Placental epithelial cell (primary cell): ENCODE measurements around a stretch of chr11.

GRCh38 chr11:12054049-12054392 lies 45.6 kb upstream of the DKK3 start:
- CAGE, long polyA plus RNA: no peak

DNA sequence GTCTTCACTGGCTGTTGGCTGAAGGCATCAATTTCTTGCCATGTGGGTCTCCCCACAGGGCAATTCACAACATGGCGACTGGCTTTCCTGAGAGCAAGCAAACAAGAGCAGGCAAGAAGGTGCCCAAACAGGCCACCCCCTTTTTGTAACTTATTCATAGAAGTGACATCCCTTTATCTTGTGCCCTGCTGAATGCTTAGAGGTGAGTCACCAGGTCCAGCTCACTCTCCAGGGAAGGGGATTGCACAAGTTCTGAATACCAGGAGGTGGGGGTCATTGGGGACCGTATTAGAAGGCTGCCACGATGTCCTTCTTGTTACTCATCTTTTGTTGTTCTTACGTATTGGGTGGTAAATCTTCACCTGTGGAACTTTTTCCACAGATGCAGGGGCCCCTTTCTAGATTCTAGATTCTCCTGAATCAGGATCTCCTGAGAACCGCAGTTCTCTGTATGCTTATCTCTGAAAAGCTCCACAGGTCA lies 44.2 kb upstream of the MICAL2 start:
- CAGE, long polyA plus RNA: no peak

- CAGE, long polyA plus RNA: no peak
Measured at GRCh38 chr11:12095131-12095760, 15.1 kb upstream of the MICAL2 start.

GRCh38 chr11:12162039-12162535 lies 51.7 kb downstream of the MICAL2 start:
- CAGE, long polyA plus RNA: no peak

DNA sequence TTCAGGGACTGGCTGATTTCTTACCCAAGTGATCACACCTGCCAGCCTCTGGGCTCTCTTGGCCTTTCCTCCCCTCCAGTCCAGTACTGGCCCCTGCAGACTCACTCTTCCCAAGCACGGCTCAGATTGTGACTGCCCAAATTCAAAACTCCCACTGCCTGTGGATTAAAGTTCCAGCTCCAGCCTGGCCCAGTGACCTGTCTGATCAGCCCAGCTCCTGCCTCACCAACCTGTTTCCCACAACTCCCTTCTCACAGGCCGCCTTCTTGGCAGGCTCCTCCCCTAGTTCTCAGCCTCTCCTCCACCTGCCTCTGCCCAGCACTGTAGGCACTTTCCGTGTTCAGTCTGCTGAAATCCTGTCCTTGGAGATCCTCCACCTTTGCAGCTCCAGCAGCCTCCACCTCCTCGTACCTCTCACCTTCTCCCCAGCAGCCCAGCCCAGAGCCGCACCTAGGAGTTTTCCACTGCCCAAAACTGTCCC lies 68.6 kb downstream of the MICAL2 start:
- CAGE, long polyA plus RNA: no peak

DNA sequence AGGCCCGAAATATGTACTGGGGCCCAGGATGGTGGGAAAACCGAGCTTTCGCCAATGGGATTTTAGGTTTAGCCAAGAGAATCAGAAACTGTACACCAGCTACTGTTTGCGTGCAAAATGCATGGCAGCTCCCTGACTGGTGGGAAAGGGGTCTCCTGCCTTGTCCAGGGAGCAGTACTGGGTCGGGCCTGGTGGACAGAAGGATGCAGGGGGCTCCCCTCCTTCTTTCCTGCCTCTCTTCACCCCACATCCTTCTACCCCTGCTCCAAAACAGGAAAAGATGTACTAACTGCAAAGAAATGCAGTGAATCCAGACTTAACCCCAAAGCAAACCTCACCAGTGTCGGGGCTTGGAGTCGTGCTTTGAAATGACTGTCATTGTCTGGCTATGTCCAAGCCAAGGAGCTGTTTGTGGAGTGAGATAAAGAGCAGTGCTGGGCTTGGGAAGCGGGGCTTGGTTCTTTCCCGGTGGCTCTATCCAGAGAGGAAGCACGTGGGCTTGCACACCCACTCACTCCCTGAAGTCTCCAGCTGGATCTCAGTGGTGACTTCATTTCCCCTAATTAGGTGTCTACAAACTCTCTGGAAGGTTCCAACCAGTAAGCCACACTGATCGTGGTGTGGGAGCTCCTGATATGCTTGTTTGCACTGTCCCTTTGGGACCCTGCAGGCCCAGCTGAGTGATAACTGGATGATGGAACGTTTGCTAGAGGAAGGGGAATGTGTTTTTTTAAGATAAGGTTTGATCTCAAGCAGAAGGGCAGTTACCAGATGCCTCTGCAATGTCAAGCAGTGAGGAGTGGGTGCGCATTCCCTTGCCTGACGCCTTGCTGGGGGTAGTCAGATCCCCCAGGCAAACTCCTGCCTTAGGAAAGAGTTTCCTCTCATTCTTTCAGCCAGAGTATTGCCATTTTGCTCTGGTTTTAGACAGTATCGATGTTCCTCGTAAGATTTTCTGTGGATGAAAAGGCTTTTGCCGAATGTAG lies 90.6 kb downstream of the MICAL2 start:
- CAGE, long polyA plus RNA: no peak

- CAGE, long polyA plus RNA: no peak
Measured at GRCh38 chr11:12237618-12238158, 127.3 kb downstream of the MICAL2 start.

DNA sequence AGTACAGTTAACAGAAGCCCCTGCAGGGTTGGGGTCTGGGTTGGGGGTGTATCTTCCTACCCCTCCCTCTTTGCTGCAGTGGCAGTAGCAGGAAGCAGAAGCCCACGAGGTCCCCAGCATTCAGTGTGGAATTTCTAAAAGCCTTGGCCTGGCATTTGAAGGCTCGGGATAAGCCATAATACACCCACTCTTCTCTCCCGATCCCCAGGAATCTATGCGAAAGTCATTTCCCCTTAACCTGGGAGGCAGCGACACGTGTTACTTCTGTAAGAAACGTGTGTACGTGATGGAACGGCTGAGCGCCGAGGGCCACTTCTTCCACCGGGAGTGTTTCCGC lies 120.8 kb upstream of the PARVA start:
- CAGE, long polyA plus RNA: no peak

- CAGE, long polyA plus RNA: no peak
Measured at GRCh38 chr11:12259730-12260784, 117.3 kb upstream of the PARVA start.

GRCh38 chr11:12376162-12376871 lies 1.1 kb upstream of the PARVA start:
- CAGE, long polyA plus RNA: no peak

DNA sequence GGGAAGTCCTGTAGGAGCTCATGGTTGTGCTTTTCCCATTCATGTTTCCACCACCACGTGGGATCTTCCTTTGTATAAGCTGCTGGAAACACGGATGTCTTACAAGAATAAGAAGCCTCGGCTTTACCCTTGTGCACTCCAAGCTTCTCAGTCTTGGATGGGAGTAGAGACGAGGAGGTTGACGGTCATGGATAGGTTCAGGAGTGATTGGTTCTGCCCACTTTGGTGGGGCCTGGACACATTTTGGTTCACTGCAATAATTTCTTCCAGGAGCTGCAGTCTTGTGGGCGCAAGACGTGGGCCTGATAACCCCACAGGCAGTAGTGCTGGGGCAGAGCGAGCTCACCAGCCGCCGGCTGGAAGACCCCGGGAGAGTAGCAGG lies 508 bp upstream of the PARVA start:
- CAGE, long polyA plus RNA: no peak

DNA sequence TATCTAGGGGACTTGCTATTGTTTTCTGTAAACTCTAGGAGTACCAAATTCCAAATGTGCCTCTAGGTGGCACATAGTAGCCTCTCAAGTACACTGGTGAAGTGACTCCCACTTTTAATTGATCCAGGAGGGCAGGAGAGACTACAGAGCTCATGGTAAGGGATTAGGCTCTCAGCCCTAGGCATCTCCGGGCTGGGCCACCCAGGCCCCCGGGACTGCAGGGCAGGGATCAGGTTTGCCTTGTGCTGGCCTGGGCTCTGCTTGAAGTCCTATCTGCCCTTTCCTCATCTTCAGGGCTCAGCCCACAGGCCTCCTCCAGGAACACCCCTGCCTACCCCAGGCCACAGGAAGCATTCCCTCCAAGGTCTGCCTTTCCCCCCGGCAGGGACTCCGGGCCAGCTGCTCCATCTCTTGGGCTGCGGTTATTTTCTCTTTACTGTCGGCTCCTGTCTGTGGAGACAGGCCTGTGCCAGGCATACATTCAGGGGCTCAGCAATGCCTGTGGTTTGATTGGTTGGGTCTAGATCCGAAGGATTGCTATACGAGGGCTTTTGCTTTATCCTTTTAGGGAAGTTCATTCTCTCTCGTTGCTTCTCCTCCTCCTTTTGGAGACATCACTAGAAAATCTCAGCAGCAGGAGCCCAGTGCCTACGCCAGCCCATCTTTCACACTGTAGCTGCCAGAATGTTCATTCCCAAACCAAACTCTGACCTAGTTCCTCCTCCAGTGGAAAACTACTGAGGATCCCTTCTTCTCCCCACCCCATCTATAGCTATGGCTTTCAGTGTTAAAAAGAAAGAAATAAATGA lies 32.8 kb downstream of the PARVA start:
- CAGE, long polyA plus RNA: no peak

DNA sequence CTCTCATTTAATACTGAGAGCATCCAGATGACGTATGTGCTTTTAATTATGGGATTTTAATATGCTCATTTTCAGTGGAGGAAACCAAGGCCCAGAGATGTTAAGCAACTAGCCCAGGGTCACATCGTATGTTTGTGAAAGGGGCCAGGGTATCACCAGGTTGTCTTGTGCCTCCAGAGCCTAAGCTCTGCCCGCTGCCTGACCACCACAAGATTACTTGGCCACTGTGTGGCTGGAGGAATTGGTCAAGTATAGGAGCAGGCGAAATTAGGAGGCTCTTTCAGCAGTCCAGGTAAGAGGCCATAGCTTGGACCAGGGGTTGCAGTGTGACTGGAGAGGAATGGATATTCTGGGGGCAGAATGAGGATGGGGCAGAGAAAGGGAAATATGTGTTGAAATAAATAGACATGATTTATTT lies 49.2 kb downstream of the PARVA start:
- CAGE, long polyA plus RNA: no peak

GRCh38 chr11:12477684-12478087 lies 100.3 kb downstream of the PARVA start:
- CAGE, long polyA plus RNA: no peak

GRCh38 chr11:12746533-12746932 lies 72.3 kb downstream of the TEAD1 start:
- CAGE, long polyA plus RNA: no peak

DNA sequence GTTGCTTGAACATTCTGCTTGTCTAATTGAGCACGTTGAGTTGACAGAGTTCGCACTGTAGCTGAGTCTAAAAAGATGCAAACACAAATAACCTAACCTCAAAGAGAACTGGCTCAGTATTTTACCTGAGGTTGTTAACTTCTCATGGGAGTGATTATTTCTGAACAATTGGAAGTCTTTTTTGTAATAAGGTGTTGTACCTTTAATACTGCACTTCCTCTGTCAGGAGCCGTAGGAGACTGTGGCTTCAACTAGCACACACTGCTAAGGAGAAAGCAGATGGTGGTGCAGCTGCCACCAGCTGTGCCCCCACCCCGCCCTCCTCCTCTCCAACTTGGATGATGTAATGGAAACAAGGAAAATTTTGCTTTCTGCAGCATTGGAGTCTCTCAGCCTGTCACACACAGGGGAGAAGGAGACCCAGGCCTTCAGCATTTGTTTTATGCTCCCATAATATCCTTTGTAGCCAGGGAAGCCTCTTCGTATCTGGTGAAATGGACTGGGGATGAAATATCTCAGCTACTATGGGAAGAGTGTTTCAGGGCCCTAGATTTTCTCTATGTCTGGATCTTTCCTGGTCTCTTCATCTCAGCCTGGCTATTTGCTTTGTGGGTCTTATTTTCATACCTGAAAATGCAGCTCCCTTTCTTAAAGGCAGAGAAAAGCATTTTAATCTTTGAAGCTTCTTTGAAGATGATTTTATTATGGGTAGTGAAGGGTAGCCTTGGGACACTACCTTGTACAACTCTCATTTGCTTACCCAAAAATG lies 91.3 kb downstream of the TEAD1 start:
- CAGE, long polyA plus RNA: no peak

DNA sequence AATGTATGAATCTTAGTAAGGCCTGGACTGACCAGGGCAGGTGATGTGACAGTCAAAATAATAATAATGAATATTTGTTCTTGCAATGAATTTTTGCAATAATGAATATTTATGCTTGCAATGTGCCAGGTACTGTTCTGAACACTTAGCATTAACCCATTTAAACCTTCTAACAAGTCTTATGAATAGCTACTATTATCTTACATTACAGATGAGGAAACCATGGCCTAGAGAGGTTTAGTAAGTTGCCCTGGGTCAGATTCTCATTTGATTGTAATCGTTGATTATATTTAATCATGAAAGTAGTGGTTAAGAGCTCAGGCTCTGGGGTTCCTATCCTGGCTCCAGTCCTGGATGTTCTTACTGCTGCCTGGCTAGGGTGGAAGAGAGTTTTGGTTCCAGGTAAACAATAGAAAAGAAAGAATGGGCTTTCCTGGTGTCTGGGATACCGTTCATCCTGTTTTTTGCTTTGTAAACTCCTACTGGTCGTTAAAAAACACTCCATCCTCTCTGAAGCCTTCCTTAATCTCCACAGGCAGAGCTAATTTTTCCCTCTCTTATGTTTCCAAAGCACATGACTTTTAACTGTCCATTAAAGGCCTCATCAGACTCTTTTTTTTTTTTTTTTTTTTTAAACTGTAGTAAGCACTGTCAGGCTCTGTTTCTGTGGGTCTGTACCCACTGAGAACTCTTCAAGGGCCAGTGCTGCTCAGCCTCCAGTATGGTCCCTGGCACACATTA lies 103.9 kb downstream of the TEAD1 start:
- CAGE, long polyA plus RNA: no peak

GRCh38 chr11:12806144-12806771 lies 132.0 kb downstream of the TEAD1 start:
- CAGE, long polyA plus RNA: no peak

DNA sequence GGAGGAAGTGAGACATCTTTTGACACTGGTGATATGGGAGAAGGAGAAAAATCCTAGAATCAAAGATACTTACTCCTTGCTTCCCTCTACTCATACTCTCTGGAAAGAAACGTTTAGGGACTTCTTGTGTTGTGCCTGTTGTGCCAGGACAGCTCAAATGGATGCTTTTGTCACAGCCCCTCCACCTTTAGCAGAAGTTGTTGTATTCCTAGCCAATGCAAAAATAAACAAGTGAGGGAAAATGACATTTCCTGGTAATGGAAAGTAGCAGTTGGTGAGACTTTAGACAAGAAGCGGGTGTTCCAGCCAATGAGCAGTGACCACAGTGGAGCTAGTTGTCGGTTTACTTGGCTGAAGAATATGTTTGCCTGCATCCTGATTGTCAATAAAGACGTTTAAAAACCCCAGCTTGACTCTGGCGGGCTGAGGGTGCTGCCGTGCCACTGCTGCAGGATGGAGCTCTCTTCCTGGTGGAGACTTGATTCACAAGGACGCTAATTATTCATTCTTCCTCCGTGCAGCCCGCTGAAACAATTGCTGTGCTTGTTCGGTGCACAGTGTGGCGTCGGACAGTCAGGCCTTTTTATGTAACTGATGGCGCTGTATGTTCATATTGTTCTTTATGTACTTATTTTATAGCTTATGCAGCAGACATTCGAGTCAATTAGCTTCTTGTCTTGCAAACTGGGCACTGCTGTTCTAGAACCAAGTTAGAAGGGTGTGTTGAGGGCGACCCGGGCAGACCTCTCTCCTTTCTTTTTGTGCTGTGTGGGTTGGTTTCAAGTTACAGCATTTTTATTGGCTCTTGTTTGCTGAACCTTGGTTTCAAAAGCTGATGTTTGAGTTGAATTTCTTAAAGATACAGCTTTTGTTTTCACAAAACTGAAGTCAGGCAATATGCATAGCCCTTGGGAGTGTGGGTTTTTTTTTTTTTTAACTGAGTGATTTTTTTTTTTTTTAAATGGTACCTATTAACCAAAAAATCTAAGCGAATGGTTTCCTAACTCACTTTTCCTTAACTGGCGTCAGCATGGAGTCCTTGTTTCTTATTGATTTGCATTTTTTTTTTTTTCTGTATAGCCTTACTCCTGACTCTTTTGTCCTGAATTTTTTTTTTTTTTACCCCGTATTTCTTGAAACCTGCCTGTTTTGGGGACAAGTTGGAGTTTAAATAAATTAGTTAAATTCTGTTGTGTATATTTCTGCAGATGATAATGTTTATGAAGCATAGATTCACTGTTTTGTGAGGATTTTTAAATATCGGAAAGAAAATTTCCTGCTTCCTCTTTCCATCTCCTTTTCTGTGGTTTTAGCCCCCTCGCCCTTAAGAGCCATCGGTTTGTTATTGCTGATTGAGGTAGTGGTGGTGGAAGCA lies 154.0 kb downstream of the TEAD1 start:
- CAGE, long polyA plus RNA: no peak

- CAGE, long polyA plus RNA: no peak
Measured at GRCh38 chr11:12864296-12864664, 144.8 kb upstream of the RASSF10 start.